Myometrial cell (primary cell): Measurements from ENCODE around the gene CLRN3.

DNA sequence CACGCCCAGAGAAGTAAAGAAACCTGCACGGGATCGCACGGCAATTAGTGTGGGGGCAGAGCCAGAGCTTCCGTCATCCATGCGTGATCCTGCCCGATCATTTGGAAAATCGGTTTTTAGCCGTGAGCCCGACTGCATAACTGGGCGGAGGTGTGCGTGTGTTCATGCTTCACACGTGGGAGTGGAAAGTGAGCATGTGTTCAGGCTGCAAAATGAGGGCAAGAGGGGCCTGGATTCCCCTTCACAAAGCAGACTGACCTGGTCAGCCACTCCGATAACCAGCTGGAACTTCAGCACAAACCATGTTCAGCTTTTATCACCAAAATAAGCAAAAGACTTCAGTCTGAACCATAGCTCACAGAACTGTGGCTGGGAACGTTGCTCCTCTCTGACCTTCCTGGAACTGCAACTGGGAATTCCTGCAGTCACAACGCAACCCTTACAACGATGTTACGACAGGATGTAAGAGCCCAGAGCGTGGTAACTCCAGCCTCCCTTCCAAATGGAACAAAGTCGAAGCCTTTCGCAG, 162.8 kb downstream of the ADAM12 start:
- RAMPAGE, long total RNA, result no peak

DNA sequence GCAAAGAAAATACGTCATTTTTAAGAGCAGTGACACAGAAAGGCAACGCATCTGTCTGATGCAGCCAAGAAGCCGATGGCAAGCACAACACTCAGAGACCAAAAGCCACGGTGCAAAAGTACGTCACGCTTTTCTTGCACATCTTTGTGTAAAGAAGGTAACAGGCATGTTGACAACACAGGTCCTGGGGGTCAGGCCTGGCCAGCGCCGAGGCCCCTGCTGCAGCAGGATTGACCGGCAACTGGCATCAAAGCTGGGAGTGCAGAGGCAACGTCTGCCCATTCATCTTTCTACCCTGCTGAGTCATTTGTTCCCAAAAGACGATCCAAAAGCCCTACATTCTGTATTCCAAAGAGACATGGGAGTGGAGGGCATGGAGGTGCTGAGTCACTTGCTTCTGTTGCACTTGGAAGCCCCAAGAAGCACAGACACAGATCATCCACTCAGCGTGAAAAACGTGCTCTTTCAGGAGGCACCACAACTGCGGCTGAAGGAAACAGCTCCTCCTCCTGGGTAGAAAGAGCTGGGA, 71.0 kb upstream of the ADAM12 start:
- RAMPAGE, long total RNA, result no peak

DNA sequence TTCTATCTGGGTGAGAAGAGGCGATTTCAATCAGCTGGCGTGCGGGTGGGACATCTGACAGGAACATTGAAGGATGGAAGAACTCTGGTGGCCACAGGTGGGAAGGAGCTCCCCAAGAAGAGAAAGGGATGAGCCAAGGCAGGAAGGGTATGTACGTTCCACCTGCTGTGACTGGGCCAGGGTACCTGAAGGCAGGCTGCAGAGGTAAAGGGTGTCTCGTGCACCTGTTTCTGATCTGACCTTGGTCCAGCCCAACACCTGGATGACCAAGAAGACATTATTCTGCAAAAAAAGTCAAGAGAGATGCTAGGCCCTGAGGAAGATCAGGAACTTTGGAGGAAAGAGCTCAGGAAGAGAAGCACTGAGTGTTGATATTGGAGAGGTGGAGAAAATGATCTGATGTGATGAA, 38.3 kb upstream of the DOCK1 start:
- RAMPAGE, long total RNA, result no peak

GRCh38 chr10:127735823-127736812, 867 bp upstream of the FOXI2 start:
- RAMPAGE, long total RNA, result no peak

GRCh38 chr10:127892625-127893457, at the start of gene CLRN3:
Gene CLRN3, minus strand, starts transcription at chr10:127892941.
- RAMPAGE, long total RNA, result no peak

DNA sequence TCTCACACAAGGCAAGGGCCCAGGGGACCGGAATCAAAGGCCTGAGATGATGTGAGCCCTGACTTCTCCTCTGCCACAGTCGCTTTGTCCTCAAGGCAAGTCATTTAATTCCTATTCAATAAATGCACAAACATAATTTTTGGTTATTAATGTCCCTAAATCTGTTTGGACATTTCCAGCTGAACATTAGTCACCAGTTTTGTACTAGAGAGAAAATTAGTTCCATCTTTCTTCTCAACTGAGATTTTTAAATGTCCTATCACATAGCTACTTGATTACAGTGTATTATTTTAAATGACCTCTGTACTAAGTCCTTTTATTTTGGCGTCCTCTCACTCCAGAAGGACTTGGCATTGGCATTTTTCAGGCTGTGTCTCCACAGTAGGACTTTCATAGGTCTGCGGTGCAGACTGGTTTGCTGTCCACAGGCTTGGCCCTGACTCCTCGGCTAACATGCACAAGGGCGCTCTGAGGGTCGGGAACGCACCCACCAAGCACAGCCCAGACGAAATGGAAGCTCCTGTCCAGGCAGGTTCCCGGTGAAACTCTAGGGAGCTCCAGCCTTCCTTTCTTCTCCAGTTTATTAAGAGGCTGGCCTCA, 6.4 kb downstream of the PTPRE start:
- RAMPAGE, long total RNA, result no peak

- RAMPAGE, long total RNA, result no peak
Observed at GRCh38 chr10:127968396-127968968, 61.6 kb downstream of the PTPRE start.

GRCh38 chr10:128048739-128049325, 77.4 kb downstream of the MKI67 start:
- RAMPAGE, long total RNA, result no peak

DNA sequence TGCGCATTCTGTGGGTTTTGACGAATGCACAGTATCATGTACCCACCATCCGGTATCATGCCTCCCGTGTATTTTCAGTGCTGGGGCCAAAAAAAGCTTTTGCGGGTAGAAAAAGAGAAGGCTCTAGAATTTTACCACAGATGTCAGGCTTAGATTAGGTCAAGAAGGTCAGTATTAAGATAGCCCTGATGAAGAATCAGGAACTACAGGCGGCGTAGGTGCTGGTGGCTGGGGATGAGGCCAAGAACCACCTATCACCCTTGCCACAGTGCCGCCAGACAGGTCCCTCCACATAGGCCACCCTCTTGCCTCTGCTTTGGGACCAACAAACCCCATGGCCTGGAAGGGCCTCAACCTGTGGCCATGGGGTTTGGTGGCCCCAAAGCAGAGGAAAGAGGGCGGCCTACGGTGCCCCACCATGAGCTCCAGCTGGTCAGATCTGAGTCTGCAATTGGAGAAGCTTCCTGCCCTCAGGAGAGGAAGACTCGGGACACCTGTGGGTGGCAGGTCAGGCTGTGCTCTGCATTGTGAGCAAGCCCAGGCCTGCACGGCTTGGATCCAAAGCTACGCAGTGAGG, 71.9 kb downstream of the MKI67 start:
- RAMPAGE, long total RNA, result no peak

GRCh38 chr10:128125427-128125741, 839 bp downstream of the MKI67 start:
- RAMPAGE, long total RNA, result no peak

DNA sequence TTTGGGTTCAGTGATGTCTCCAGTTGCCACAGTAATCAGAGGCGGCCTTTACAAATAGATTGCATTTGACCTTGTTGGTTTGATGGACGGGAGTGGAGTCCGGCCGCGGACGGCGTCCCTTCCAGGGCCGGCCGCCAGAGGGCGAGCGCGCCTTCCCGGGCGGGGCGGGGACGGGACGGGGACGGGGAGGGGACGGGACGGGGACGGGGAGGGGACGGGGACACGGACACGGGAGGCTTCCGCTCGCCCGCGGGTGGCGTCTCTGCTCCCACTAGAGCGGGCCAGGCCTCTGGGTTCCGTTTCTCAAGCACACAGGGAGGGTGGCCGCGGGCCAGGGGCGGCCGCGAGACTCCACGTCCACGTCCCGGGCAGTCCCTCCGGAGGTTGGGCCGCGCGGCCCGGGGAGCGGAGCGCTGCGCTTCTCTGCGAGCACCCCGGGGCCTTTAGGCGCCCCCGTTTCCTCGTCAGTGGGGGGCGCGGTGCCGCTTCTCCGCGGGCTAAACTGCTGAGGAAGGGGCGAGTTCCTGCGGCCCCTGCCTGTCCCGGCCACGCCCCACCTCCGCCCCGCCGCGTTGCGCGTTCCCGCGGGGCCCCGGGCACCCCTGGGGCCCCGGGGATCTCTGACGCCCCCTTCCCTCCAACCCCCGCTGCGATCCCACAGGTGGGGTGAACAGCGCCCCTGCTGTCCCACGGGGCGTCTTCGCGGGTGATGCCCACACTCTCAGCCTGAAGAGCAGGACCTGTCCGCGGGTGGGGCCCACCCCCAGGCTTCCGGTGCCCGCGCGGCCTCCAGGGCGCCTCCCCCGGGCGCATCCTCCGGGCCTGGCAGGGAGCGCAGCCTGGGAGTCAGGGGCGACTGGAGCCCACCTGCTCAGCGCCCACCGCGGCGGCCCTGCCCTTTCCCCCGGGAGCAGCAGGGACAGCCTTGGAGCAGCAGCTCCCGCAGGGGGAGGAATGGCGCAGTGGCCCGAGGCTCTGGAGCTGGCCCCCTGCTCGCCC, 84.3 kb upstream of the MKI67 start:
- RAMPAGE, long total RNA, result no peak

GRCh38 chr10:128540002-128540658, 413.9 kb upstream of the MKI67 start:
- RAMPAGE, long total RNA, result no peak

- RAMPAGE, long total RNA, result no peak
Observed at GRCh38 chr10:128728873-128729298, 602.7 kb upstream of the MKI67 start.

DNA sequence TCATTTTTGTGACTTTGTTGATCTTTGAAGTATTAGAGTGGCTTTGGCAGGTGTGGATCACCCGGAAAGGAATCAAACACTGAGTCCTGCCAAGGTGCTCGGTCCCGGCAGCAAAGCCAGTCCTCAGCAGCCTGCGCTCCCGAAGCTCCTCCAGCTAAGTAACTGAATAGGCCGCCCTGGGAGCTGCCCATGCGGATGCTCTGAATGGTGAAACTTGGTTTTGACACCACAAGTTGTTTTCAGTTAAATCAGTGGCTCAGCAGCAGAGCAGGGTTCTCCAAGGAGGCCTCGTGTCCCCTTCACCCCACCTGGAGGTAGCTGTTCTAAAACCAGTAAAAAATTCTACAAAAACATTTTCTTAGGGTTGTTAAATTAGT, 3.5 kb downstream of the MGMT start:
- RAMPAGE, long total RNA, result no peak

GRCh38 chr10:129944925-129945522, 19.1 kb downstream of the EBF3 start:
- RAMPAGE, long total RNA, result no peak

DNA sequence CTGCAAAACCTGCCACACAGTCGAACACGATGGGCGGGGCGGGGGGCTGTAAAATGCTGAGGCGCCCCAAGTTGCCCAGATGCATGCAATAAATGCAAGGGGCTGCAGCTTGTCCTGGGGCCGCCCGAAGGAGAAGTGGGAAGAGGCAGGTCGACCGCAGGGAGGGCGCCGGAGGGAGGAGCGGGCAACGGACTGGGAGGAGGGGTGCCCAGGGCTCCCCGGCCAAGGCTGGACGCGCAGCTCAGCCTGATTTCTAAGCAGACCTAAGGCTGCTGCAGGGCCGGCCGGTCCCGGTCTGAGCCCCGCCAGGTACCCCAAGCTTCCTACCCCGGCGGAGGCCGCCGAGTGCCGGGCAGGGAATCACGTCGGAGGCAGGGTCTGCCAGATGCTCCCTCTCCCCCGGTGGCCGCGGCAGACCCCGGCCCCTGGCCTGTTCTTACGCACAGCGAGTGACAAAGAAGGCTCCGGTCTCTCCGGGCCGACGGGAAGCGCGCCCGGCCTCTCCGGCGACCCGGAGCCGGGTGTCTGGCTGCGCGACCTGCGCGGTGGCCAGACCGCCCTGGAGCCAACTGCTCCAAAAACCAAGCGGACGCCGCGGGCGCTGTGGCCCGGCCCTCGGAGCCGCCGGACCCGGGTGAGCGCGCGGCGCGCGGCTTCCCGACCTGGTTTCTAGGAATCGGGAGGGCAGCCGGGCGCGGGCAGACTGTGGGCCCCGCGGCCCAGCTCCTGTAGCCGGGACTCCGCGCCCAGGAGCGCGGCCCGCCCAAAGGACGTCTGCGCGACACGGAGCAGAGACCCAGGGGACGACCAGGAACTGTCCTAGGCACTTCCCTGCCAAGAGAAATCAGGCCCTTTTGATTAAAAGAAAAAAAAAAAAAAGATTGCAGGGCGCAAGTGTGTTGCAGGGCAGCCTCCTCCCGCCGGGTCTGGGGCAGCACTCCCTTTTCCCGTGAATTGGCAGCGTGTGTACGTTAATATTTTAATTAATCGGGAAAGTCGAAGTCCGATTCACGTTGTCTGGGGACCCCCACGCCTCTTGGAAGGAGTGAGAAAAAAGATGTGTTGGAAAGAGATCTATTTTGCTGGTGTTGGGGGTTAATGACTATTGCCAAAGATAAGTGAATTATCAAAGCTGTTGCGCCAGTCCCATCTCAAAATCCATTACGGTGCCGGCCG, 949 bp upstream of the EBF3 start:
- RAMPAGE, long total RNA, result no peak

- RAMPAGE, long total RNA, result no peak
Observed at GRCh38 chr10:129969709-129969938, 5.5 kb upstream of the EBF3 start.

DNA sequence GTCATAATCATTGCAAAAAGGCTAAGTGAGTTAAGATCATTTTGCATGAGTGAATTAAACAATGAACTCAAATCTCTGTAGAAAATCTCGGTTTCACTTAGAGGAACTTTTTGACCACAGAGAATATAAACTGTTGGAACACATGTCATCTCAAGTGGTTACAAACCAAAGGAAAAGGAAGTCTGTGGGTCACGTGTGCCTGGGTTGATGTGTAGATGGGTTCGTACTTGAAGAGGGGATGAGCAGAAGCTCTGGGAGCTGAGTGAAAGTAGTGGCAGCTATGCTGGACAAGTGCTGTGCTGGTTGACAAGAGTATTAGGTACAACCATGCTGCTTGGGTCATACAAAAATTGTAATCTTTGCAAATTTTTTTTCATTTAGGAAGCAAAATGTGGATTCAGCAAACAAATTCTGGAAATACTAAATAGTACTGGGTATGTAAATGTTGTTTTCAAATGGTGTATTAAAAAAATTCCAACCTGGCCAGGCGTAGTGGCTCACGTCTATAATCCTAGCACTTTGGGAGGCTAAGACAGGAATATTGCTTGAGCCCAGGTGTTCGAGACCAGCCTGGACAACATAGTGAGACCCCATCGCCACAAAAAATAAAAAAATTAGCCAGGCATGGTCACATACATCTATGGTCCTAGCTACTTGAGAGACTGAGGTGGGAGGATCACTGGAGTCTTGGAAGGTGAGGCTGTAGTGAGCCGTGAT, 35.2 kb downstream of the GLRX3 start:
- RAMPAGE, long total RNA, result no peak

DNA sequence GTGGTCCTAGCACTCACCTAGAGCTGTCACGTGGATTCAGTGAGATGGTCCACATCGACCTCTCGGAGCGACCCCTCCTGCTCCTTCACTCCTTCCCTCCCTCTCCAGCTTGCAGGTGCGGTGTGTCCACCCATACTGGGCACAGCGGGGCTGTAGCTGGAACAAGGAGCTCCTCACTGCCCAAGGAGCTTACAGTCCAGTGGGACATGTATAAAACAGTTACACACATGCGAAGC, 190.8 kb downstream of the TCERG1L start:
- RAMPAGE, long total RNA, result no peak

DNA sequence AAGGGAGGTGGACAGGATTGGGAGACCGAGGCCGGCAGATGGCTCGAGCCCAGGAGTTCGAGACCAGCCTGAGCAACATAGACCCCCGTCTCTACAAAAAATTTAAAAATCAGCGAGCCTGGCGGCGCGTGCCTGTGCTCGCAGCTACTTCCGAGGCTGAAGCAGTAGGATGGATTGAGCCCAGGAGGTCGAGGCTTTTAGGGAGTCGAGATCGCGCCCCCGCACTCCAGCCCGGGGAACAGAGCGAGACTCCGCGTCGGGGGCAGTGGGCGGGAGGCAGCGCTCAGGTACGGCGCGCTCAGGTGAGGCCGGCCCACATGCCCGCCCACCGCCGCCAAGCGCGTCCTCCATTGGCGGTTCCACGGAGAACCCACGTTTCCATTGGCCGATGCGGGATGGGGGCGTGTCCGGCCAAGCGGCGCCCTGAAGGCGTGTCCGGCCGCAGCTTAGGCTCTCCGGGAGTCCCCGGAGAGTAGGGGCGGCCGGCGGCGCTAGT, 519 bp upstream of the PPP2R2D start:
- RAMPAGE, long total RNA, result no peak